AG09309 (cell line): ENCODE data around the genes PLEKHG1 and ARMT1.

DNA sequence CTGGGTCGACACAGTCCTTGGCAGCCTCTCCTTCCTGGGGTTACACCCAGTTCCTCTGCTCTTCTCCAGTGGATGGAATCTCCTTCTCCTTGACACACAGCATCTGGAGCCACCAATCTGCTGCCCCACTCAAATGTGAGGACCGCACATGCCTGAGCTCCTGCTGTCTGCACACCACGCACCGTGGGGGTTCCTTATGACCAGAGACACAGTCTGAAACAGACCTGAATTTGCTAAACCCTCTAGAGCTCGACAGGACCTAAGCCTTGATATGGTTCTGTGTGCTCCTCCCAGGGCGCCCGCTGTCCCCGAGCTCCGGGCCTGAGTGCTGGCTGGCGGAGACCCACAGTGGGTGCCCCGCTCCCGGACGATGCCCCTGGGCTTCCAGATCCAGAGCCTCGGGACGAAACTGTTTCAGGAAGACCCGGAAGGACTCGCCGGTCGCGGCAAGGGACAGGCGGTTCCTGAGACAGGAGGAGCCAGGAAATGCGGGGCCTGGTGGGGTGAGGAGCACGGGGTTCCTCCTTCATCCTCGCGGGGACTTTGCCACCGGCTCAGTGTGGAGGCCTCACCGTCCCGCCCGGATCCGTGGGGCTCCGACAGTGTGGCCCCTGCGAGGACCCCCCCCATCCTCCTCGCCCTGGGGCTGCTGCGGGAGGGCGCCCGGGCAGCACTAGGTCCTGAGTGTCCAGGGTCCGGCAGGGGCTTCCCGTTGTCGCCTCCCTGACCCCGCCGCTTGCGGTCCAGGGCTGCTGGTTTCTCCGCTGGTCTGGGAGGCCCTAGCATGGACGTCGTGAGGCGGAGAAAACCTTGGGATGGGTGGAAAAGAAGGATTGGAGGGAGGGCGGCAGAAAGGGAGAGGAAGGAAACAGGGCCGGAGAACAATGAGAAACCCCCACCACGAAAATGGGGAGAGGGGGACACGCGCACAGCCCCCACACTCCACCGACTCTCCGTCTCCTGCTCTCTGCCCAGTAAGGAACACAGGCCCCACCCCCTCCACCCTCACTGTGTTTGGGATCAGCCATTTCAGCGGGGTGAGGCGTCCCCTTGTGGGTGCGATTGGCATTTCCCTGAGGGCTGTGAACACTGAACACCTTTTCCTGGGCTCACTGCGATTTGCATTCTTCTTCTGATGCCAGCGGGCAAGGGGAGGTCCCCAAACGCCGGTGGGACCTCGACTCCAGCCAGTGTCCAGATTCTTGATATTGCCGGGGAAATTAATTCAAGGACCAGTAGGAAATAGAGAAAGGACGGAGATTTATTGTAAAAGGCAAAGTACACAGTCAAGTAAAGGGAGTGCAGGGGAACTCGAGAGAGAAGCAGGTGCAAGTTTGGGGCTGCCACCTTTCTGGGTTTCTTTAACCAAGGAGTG is 2.9 kb upstream of the RAET1G start:
- RRBS = 8% methylated on average over 12 of the region's 64 CpGs

DNA sequence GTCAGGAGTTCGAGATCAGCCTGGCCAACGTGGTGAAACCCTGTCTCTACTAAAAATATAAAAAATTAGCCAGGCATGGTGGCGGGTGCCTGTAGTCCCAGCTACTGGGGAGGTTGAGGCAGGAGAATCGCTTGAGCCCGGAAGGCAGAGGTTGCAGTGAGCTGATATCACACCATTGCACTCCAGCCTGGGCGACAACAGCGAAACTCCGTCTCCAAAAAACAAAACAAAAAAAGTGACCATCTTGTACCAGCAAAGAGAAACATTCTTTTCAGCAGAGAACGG is 25.1 kb upstream of the PPP1R14C start:
- RRBS = no CpG with 5 or more reads among the region's 9 CpGs

- RRBS = no CpG with 5 or more reads among the region's 5 CpGs
Measured at GRCh38 chr6:150151117-150151520, 8.3 kb downstream of the PPP1R14C start.

DNA sequence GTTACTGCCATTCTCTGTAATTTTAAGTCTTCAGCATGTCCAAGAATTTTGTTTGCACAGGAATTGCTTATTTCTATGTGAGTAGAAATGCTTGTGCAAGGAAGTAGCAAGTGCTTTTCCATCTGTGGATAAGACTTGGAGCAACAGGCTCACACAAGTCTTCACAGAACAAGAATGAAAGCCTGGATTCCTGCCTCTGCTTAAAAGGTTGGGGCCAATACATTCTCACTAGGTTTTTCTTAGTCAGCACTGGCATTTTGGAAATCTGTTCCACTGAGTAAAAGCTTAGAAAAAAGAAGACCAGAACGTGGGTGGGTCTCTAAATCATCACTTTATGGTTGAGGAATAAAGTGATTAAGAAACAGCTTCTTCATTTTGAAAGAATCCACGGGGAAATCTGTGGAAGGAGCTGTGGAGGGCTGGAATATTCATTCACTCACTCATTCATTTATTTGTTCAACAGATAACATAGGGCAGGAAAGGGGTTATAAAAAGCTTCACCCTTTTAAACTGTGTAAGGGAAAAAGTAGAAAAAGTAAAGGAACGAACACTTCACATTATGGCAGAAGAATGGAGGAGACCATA is 10.7 kb downstream of the PPP1R14C start:
- RRBS = no CpG with 5 or more reads among the region's 3 CpGs

DNA sequence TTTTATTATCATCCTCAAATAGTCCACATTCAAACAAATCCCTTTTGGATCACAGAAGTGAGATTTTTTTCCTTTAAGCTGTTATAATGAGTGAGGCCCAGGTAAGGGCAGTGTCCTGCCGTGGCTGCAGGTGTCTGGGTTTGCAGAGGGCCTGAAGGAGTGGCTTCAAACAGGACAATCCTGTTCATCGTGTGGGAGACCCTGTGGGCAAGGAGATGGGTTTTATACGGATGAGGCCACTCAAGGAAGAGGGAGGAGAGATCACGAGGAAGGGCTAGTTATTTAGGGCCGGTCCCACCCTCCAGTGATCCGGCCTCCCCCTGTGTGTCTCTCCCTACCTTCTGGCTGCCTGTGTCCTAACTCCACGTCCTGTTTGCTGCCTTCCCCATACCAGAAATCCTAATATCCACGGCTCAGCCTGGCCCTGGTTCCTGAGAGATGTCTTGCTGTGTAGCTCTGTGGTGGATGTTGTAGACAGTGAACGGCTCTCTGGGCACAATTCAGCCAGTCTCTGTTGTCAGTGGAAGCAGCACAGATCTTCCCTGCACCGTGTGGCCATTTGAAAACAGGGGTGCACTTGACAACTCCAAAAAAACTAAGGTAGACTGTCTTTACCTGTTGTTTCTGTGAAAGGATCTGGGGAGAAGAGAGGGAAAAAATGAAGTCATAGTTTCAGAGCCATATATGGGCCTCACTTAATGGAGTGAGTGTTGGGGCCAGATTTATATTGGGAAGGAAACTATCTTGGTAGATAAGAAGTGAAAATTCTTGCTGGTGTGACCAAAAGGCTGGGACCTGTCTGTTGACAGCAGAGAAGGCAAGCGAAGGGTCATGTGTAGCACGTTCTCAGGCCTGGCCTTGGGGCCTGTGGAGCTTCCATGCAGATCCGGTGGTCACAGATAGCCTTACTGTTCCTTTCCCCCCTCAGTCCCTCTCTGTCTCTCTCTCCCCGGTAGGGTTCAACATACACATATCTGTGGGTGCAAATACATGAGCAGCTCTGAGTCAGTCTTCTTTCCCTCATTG is 34.1 kb downstream of the PPP1R14C start:
- RRBS = 100% methylated on average over 1 of the region's 14 CpGs

DNA sequence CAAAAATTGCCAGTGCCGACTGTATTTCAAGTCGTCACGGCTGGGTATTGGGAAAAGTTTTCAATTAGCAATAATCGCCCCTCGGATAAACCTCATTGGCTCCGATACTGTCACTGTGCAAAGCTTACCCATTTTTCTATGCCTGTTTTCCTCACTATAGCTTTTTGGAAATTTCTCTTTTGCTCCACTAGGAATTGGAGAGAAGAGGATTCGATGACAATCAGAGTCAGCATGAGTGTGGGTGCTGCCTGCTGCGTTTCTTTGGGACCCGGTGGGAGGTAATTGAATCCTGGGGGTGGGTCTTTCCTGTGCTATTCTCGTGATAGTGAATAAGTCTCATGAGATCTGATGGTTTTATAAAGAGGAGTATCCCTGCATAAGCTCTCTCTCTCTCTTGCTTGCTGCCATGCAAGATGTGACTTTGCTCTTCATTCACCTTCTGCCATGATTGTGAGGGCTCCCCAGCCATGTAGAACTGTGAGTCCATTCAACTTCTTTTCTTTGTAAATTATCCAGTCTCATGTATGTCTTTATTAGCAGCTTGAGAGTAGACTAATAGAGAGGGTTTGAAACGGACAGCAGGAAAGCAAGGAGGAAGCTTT is 42.1 kb upstream of the IYD start:
- RRBS = no CpG with 5 or more reads among the region's 11 CpGs

DNA sequence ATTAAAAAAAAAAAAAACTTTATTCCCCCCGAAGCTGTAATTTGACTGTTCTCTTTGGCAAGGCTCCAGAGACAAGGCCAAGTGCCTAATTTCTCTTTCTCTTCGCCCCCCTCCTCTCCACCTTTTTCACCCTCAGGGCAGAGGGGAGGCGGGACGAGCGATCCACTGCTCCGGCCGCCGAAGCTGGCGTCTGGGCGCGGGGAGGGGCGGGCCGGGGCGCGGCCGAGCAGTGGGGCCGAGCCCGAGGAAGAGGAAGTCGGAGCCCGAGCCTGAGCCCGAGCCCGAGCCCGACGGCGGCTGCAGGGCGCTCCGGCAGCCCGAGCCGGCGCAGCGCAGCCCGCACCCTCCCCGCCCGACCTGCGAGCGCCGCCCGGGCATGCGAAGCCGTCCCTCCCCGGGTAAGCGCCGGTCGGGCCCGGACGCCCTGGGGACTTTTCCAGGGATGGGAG is at the start of gene PLEKHG1:
PLEKHG1 (plus strand) TSS at position 266 of the 449 bp plus-strand sequence.
- RRBS = 4% methylated on average over 30 of the region's 46 CpGs

DNA sequence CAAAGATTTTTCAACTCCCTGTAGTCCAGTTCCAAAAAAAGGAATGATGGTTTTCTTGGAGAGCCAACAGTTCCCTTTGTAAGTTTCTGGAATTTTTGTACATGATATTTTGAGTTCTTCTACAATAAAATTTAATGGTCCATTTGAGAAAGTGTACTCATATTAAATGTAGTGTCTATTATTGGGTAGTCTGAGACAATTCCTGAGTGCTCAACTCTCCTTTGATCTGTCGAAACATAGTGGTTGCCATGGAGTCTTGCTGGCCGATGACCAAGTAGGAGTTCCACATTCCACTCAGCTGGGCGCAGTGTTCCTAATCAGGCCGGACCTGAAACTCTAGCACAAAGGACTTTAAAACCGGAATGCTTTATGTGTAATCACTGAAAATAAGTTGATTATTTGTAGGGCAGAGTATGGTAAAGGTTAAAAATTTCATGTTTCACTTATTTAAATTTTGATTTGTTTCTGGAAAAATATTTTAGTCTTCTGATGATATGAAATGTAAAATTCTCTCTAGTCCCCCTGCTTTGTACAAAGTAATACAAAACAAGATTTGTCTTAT is 68.7 kb downstream of the PLEKHG1 start:
- RRBS = no CpG with 5 or more reads among the region's 5 CpGs

GRCh38 chr6:151019352-151019791 is 153.9 kb downstream of the MTHFD1L start:
- RRBS = no CpG with 5 or more reads among the region's 3 CpGs

GRCh38 chr6:151021671-151022265 is 156.3 kb downstream of the MTHFD1L start:
- RRBS = no CpG with 5 or more reads among the region's 8 CpGs

GRCh38 chr6:151101446-151101896 is 138.3 kb upstream of the AKAP12 start:
- RRBS = no CpG with 5 or more reads among the region's 3 CpGs

- RRBS = no CpG with 5 or more reads among the region's 6 CpGs
Measured at GRCh38 chr6:151141559-151142077, 98.1 kb upstream of the AKAP12 start.

DNA sequence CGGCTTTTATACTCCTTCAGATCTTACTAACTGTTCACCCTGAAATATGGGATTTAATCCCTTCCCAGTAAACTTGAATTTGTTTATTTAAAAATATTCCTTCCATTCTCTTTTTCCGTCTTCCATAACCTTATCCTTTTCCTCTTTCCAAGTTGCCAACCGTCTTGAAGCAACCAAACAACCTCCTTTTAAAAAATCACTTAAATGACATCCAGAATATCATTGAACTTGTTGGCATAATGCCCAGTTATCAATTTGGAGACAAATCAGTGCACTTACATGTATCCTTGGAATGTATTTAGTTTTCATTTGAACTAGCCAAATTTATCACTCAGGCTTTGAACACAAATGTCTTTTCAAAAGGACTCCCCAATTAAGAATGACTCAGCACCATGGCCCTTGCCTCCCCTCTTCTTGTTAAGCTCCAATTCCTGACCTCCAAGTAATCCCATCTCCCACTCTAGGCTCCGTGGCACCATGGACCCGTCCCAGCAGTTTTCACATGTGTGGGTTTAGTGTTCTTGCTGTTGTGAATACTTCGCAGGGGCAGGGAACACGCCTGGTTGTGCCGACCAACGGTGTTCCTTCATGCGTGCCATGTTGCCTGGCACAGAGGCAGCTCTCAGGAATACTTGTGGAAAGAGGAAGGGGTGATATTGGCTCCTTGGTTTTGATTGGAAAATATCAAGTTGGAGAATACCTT is 2.6 kb downstream of the AKAP12 start:
- RRBS = no CpG with 5 or more reads among the region's 10 CpGs

- RRBS = no CpG with 5 or more reads among the region's 4 CpGs
Measured at GRCh38 chr6:151292943-151293534, 53.3 kb downstream of the AKAP12 start.

DNA sequence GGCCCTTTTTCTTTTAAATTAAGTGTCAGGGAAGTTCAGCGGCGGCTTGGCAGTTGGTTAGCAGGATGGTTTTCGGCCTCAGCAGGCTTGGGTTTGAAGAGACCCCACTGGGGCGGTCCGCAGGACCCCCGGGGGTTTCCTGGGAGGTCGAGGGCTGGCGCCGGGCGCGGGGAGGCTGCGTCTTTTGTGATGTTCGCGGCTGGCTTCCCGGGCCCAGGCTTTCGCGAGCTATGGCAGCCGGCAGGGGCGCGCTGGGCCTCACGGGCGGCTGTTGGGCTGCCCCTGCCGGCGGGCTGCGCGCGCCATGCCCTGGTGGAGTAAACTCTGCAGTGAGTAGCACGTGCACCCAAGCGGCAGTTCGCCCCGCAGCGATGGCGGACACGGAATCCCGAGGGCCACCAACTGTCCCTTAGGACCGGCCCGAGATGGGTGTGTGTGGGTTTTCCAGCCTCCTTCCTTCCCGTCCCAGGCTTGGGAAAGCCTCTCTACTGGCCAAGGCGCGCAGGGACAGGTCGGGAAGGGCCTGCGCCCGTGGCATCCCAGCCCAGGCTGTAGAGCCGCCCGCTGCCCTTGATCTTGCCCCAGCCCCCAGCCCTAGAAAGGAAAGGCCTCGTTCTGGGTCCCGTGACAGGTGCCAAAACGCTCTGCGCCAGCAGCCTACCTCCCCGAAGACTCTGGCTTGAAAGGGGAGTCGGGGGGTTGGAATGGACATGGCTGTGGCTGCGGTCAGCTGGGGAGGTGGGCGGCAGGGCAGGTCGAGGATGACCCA is 49.8 kb downstream of the ZBTB2 start:
- RRBS = 98% methylated on average over 10 of the region's 54 CpGs

DNA sequence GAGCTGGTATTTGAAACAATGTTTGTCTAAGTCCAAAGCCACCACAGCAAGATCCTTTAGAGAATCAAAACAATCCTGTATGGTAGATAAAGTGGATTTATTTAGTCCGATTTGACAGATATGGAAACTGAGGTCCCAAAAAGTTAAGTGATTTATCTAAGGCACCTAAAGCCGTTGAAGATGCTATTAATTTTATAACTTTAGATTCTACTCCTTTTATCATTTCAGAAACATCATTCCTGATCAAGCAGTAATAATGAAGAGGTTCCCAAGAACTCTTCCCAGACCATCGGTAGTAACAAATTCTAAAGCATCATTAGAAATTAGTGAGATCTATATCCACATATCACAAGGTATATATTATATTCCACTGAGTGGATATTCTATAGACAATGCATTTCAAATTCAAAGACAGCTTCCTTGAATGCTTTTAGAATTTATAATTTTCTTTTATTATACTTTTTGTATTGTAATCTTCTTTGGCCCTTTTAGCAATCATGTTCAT is 23.7 kb downstream of the ZBTB2 start:
- RRBS = no CpG with 5 or more reads among the region's 3 CpGs

DNA sequence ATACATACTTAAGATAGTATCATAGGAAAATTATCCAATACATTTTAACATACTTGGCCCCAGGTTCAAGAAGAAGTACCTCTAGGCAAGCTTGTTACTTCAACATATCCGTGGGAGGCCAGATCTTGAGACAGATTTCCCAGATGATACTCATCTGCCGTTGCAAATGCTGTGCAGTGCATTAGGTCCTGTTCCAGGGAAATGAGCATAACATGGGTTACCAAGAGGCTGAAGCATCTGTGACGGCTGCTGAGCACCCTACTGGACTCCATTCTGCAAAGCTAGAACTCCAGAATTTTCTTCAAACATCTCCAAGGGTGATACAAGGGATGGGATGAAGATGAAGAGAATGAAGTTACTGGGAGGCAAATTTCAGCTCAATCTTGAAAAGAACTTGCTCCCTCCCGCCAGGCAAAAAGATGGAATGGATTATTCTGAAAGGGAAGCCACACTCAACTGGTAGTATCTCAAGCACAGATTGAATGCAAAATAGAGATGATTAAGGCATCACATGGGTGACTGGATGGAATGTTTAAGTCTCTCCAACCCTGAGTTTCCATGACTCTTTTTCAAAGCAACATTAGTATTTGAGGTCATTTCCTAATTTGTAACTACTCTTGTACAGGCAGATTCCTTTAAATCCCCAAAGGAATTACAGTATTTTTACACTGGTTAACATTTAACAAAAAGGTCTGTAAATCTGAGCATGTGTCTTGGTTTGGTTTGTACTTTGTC is 15.4 kb downstream of the RMND1 start:
- RRBS = no CpG with 5 or more reads among the region's 4 CpGs

DNA sequence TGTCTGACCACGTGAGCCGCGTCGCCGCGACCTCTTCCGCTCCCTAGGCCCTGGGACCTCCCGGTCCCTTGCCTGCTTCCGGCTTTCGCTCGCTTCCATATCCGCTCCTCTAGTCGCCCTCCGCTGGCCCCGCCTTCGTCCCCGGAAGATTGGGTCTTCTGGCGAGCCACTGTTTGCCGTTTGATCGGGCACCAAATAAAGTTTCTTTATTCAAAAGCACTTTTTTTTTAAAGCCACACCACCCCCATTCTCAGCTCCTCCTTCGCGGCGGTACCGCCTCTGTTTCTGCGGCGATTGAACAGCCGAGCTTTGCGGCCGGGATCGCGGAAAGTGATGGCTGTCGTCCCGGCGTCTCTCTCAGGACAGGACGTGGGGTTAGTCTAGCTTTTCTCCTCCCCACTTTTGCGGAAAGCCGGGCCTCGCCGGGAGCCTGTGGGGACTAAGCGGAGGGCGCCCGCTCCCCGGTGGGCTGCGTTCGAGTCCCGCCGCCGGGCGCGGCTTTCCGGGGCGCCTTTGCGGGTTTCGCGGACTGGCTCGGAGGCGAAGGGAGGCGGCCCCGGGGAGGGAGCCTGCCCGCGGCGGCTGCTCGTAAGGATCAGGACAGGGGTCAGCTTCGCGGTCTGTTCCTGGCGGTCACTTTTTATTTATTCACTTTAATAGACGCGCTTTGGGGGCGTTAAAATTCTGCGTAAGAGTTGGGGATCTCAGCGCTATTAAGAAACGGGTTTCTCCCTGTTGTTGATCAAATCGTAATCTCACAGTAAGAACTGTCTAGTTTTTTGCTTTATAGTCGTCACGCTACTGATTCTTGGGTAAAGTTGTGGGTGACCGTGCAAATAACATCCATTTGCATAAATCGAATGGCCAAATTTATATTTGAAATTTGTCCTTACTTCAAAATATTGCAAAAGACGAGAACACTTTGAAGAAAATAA is at the start of gene ARMT1:
ARMT1 (plus strand) TSS at position 254 of the 935 bp plus-strand sequence.
- RRBS = 2% methylated on average over 28 of the region's 78 CpGs

GRCh38 chr6:151716353-151716888 is 91.1 kb upstream of the ESR1 start:
- RRBS = no CpG with 5 or more reads among the region's 7 CpGs

DNA sequence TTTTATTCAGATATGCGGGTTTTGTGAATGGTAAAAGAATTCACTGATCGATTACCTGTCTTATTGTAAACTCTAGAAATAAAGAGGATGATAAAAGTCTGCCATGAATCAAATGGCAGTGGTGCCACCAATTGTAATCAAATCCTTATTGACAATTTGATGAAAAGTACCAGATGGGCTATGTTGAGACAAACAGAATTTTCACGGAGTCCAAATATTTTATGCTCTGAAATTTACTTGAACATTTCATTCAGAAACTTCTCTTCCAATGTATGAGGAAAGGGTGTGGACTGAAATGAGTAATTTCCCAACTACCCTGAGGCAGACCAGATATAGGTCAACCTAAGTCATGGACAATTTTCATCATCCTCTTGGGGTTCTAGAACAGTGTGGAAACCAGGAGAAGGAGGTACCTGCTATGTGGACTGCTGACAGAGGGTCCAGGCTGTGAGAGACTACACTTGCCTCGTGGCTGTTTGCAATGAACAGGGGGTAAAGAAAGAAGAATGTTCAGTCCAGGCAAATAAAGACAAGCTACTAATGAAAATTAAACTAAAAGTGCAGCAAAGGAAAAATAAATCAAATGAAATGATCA is 322.9 kb downstream of the ESR1 start:
- RRBS = no CpG with 5 or more reads among the region's 4 CpGs